Progenitor cell of endocrine pancreas (in vitro differentiated cells): ENCODE measurements around the gene CDADC1.

GRCh38 chr13:46554483-46555156 is 1.6 kb downstream of the LRCH1 start:
- PRO-cap: bidirectional peak, plus-strand start at chr13:46554670, minus-strand start at chr13:46554695

GRCh38 chr13:46557567-46558177 is 4.7 kb downstream of the LRCH1 start:
- PRO-cap: no peak

DNA sequence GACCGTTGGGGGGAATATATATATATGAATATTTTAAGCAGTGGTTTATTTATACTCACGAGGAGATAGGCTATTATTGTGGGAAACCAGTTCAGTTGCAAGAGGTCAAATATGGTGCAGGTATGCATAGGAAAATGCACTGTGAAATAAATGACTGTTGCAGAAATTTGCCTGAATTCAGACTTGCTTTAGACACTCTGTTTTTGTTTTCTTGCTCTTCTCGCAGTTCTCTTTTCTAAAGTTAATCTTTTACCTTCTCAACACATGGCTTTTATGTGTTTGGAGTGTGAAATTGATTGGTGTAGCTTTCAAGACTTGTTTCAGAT is 109.7 kb downstream of the LRCH1 start:
- PRO-cap: no peak

GRCh38 chr13:46687660-46688093 is 109.3 kb downstream of the ESD start:
- PRO-cap: no peak

DNA sequence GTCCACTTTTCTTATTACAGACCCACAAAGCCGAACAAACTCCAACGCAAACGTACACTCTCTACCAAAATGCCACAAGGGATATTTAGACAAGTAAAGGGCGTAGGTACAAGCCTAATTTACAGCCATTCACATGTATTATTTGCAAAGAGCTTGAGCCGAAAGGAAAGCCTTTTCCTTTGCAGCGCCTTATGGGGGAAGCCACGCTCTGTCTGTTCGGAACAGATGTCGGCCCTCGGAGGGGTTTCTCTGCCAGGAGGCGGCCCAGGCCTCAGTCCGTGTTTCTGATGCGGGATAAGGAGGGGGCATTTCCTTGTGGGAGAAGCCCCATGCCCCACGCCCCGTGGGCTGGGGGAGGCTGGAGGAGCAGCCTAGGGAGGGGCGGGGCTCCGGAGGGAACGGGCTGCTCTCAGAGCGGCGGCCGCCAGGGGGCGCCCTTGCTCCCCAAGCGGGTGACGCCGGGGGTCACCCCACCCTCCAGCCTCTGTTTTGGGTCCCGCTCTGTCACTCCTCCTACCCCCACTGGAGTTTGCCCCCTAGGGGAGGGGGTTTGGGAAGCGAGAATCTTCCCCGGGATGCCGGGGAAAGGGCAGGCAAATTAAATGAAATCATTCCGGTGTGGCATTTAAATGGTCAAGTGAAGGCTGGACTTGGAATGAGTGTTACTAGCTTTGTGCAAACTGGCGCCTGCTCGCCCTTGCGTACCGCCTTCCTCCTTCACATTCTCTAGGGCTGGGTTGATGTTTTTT is 2.9 kb downstream of the HTR2A start:
- PRO-cap: no peak

GRCh38 chr13:48038605-48039165 is 1.2 kb downstream of the NUDT15 start:
- PRO-cap: no peak

GRCh38 chr13:48252007-48252724 is 19.2 kb downstream of the ITM2B start:
- PRO-cap: no peak

GRCh38 chr13:48359927-48360484 is 52.9 kb downstream of the LPAR6 start:
- PRO-cap: no peak

DNA sequence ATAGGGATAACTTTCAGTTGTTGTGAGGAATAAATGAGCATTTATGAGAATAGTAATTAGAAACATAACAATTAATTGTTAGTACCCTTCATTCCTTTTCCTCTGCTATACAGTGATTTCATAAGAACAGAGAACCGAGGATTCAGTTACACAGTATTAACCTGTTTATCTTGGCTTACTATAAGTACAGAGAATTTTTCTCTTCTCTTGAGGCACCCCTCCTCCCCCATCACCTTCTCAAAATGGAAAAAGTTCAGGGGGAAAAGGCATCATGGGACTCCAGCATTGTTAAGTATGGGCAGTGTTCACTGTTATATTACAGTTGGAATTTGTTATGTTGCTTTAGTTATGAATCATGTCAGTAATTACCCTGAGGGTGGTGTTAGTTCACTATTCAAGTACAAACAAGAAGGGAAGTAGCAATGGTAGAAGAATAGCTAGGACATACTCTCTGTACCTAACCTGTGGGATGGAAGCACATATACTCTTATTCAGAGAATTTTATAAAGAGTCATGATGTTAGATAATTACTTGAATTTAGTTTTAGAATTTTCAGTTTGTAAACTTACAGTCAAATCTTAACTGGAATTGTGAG is 12.1 kb downstream of the LPAR6 start:
- PRO-cap: no peak

GRCh38 chr13:48492457-48493416 is 40.1 kb downstream of the RCBTB2 start:
- PRO-cap: no peak

DNA sequence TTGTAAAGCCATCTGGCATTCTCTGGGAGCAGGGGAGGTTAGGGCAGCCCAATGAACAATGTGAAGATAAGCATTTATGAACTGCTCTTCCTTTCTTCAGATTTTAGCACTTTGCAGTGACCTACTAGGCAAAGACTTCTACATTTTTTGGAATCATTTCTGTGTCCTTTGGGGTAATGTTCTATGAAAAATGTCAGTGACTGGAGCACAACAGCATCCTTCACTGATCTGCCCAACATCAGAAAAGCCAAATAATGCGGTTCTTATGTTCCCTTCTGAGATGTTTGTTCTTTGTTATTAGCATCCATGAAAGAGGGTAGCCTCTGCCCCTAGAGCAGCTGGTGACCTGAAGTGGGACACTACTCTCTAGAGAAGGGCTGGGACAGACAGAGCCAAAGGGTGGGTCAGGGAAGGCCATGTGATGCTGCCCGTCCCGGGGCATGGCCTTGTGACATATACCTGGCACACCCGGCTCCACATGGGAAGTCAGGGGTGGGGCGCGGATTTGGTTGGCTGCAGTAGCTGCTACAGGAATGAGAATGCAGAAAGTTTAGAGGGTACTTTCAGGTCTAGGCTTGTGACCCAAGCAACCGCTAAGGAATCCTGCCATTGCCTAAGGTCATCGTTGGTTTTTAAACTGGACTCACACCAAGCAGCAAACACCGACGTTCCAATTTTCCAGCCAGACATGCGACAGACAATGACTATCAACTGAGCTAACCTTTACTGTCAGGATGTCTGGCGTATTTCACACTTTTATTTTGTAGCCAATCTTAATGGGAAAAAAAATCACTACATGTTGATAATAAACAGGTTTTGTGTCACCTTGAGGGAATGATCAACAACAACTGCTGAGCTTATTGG is 26.0 kb downstream of the RCBTB2 start:
- PRO-cap: no peak

- PRO-cap: no peak
Observed at GRCh38 chr13:48542505-48543338, 9.8 kb upstream of the RCBTB2 start.

DNA sequence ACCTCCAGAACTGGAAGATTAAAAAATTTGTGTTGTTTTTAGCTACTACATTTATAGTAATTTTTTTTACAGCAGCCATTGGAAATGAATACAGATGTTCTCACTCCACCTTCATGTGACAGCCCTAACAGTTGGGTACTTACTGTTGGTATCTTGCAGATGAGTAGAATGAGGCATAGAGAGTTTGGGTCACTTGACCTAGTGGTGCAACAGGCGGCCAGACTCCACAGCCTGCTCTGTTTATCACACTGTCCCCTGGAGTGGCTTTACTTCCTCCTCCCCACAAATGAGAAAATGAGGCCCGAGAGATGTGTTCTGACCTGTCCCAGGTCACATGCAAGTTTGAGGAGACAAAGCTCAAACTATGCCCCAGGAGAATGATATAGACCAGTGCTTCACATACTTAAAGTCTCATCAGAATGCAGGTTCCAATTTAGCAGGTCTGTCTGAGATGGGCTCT is 37.3 kb upstream of the RCBTB2 start:
- PRO-cap: no peak

- PRO-cap: no peak
Observed at GRCh38 chr13:48571511-48572088, 38.7 kb upstream of the RCBTB2 start.

DNA sequence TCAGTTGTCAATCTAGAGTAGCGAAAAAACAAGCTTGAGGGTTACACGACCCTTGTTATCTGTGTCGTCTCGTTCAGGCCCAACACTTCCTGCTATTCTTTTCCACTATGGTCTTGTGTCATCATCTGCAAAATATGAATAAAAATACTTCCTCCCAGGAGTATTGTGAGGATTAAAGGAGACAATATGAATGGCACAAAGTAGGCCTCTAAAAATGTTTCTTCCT is 40.4 kb upstream of the RCBTB2 start:
- PRO-cap: no peak

- PRO-cap: no peak
Observed at GRCh38 chr13:48578789-48579660, 46.1 kb upstream of the RCBTB2 start.

DNA sequence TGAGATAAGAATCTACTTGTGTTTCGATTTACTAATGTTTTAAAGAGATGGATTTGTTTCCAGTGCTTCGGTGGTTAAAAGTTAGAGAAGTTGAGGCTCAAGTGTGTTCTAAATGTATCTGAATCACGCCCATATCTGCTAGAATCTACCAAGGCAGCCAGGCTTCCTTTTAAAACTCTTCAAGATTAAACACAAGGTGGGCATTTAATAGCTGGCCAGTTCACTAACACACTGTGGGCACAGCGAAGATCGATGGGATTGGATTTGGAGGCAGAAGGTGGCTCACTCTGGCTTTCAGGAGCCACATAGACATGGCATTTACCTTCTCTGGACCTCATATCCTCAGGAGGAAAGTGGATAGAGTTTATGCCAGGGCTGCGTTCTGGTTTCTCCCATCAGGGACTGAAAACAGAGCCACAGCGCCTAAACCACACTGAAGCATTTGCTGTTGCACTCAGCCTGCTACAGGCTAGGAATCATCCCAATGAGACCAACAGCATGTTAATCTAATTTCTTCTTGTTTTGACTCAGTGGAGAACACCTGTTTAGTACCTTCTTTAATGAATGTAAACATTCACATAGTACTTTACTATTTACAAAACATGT is 1.5 kb downstream of the CYSLTR2 start:
- PRO-cap: no peak

DNA sequence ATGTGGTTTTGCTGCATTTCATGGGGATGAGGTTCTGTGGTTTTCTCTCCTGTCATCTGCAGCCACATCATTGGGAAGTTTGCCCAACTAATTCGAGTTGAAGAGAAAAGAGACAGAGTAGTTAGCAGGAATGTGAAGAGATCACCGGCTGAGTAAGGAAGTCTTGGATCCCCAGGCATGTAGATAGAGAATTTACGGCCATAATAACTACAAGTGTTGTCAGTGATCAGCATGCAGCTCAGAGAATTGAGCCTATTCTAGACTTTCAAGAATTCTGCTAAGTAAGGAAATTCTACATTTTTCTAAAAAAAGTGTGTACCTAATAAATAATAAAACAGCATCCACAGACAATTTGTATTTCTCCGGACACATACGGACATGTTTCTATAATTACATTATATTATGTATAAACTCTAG is 122.2 kb downstream of the CYSLTR2 start:
- PRO-cap: no peak

GRCh38 chr13:49190837-49191504 is 29.2 kb upstream of the MLNR start:
- PRO-cap: no peak

GRCh38 chr13:49247206-49248379 is at the start of gene CDADC1:
Gene CDADC1, plus strand, starts transcription at chr13:49247925.
- PRO-cap: bidirectional peak, plus-strand start at chr13:49247941, minus-strand start at chr13:49247773; bidirectional peak, plus-strand start at chr13:49248168, minus-strand start at chr13:49248205